ENCODE measurements around a stretch of chr9.

- PRO-cap, 6 experiments: peak in 1 of 6 experiments; most common minus-strand start chr9:14032017 (in 1)
- RAMPAGE, long total RNA, 2 experiments: no peak in any of the 2 experiments
- RRBS: no CpG with 5 or more reads among the region's 2 CpGs
Measured at GRCh38 chr9:14031813-14032305, 282.1 kb downstream of the NFIB start.

- PRO-cap, 6 experiments: no peak in any of the 6 experiments
- RAMPAGE, long total RNA, 2 experiments: no peak in any of the 2 experiments
- RRBS: no CpG with 5 or more reads among the region's 2 CpGs
Measured at GRCh38 chr9:14212829-14213240, 101.1 kb downstream of the NFIB start.

GRCh38 chr9:14245328-14245649, 68.7 kb downstream of the NFIB start:
- PRO-cap, 6 experiments: no peak in any of the 6 experiments
- RAMPAGE, long total RNA, 2 experiments: no peak in any of the 2 experiments
- RRBS: no CpG with 5 or more reads among the region's 4 CpGs

GRCh38 chr9:14281806-14282005, 32.2 kb downstream of the NFIB start:
- PRO-cap, 6 experiments: no peak in any of the 6 experiments
- RAMPAGE, long total RNA, 2 experiments: no peak in any of the 2 experiments
- RRBS: no CpG with 5 or more reads among the region's 3 CpGs

- PRO-cap, 6 experiments: peak in 5 of 6 experiments; most common plus-strand start chr9:14308306 (in 4); most common minus-strand start chr9:14308136 (in 1)
- RAMPAGE, long total RNA, 2 experiments: no peak in any of the 2 experiments
- RRBS: no CpG with 5 or more reads among the region's 9 CpGs
Measured at GRCh38 chr9:14307933-14308364, 6.0 kb downstream of the NFIB start.

GRCh38 chr9:14316453-14316609, 2.4 kb upstream of the NFIB start:
- PRO-cap, 6 experiments: no peak in any of the 6 experiments
- RAMPAGE, long total RNA, 2 experiments: no peak in any of the 2 experiments
- RRBS: 4% methylated on average over 4 of the region's 7 CpGs

DNA sequence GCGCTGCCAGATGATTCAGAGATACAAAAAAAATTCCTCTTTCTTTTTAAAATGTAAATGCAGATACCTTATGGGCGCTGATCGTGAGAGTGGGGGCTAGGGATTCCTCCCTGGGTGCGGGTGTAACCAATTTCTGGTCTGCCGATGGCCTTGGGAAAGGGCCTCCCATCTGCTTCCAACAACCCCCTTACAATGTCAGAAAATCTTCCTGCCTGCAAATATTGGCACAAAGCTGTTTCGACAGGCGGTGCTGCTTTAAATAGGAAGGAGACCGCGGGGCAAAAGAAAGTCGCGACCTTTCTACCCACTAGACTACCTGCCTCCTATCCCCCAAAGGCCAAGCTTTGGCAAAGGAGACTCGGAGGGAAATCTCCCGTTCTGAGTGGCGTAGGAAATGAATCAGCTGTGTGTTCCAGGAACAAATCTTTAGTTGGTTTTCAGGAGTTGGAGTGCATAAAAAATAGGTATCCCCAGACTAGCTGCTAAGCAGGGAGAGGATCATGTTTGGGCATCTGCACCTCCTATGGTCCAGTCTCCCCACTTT, 36.8 kb upstream of the NFIB start:
- PRO-cap, 6 experiments: peak in 3 of 6 experiments; most common plus-strand start position 454 of the sequence (in 2); most common minus-strand start position 325 of the sequence (in 3)
- RAMPAGE, long total RNA, 2 experiments: no peak in any of the 2 experiments
- RRBS: no CpG with 5 or more reads among the region's 14 CpGs

DNA sequence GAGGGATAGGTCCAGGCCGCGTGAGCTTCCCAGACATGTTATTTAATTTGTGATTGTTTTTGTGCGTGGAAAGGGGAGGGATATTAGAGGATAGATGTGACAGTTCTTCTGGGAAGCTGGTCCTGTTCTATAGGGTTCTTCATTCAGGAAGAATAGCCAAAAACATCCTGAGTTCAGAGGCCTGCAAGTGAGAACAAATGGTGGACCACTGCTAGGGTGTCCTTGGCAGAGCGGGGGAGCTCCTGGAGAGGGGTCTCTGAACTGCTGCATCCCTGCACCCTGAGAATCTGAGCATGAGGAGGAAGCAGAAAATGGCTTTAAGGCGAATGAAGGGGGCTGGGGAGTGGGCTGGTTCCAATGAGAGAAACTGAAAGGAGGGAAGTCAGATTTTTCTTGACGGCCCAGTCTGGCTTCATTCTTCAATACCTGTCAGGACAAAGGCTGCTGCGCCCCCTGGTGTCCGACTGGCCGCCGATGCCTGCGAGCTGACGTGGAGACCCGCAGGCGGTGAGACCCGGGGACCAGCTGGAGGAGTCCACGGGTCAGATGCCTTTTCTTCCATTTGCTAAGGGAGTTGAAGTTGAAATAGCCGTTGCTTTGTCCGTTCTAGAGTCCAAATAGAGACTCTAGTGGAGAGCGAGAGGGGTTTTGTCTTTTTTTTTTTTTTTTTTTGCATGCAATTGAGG, 39.4 kb upstream of the NFIB start:
- PRO-cap, 6 experiments: peak in 3 of 6 experiments; most common plus-strand start position 568 of the sequence (in 1); most common minus-strand start position 289 of the sequence (in 3)
- RAMPAGE, long total RNA, 2 experiments: no peak in any of the 2 experiments
- RRBS: no CpG with 5 or more reads among the region's 19 CpGs

GRCh38 chr9:14537438-14537713, 155.9 kb downstream of the ZDHHC21 start:
- PRO-cap, 6 experiments: peak in 1 of 6 experiments; most common minus-strand start chr9:14537641 (in 1)
- RAMPAGE, long total RNA, 2 experiments: no peak in any of the 2 experiments
- RRBS: 82% methylated on average over 3 of the region's 6 CpGs

DNA sequence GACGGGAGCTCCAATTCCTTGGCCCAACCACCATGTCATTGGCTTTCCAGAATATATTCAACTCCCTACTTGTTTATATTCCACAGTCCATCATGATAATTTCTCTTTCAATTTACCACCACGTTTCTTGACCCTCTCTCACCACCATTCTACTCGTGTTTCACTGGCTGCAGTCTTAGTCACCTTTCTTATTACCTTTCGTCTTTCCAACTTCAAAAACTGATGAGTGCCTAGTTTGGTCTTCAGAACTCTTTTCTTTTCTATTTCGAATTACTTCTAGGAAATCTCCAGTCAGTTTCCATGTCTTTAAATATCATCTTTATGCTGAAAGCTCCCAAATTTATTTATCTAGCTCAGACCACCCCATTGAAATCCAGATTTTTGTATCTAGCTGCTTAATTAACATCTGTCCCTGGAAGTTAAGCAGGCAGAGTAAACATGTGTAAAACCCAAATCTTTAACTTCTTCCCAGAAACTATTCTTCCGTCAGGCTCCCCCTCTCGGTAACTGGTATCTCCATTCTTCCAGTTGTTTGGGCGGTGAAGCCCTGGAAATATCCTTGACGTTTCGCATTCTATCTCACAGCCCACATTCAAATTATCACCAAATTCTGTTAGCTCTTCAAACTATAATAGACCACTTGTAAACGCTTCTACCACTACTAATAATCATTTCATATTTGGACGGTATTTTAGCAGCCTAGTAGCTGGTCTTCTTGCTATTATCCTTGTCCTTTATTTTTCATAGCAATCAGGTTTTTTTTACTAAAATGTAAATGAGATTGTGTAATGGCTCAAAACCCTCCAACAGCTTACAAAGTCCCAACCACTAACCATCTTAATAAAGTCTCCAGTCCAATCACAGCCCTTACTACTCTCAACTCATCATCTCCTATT, 45.4 kb downstream of the ZDHHC21 start:
- PRO-cap, 6 experiments: no peak in any of the 6 experiments
- RAMPAGE, long total RNA, 2 experiments: no peak in any of the 2 experiments
- RRBS: no CpG with 5 or more reads among the region's 12 CpGs

GRCh38 chr9:15298762-15300146, 7.8 kb downstream of the TTC39B start:
- PRO-cap, 6 experiments: no peak in any of the 6 experiments
- RAMPAGE, long total RNA, 2 experiments: no peak in any of the 2 experiments
- RRBS: no CpG with 5 or more reads among the region's 9 CpGs

- PRO-cap, 6 experiments: no peak in any of the 6 experiments
- RAMPAGE, long total RNA, 2 experiments: no peak in any of the 2 experiments
- RRBS: no CpG with 5 or more reads among the region's 4 CpGs
Measured at GRCh38 chr9:15478071-15478923, 32.5 kb downstream of the PSIP1 start.

DNA sequence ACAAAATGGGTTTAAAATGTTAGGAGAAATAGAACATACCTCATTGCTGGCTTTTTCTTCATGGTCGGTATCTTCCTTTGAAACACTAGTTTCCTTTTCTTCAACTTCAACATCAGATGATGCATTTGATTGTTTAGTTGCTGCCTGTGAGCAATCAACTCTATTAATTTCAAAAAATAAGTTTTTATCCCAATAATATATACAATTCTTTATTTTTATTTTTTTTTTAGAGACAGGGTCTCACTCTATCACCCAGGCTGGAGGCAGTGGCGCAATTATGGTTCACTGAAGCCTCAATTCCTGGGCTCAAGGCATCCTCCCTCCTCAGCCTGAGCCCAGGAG, 24.0 kb downstream of the PSIP1 start:
- PRO-cap, 6 experiments: no peak in any of the 6 experiments
- RAMPAGE, long total RNA, 2 experiments: no peak in any of the 2 experiments
- RRBS: no CpG with 5 or more reads among the region's 2 CpGs

DNA sequence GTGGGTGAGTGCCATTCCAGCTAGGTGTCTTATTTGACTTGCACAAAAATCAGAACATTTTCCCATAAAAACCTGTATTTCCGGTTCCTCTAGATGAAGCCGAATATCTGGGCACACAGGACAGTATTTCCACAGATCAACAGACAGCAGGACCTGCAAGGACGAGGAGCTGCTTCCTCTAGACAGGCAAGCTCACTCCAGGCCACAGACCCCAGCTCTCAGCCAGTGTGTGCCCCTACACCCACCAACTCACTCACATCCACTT, 588.7 kb downstream of the BNC2 start:
- PRO-cap, 6 experiments: no peak in any of the 6 experiments
- RAMPAGE, long total RNA, 2 experiments: no peak in any of the 2 experiments
- RRBS: no CpG with 5 or more reads among the region's 3 CpGs

DNA sequence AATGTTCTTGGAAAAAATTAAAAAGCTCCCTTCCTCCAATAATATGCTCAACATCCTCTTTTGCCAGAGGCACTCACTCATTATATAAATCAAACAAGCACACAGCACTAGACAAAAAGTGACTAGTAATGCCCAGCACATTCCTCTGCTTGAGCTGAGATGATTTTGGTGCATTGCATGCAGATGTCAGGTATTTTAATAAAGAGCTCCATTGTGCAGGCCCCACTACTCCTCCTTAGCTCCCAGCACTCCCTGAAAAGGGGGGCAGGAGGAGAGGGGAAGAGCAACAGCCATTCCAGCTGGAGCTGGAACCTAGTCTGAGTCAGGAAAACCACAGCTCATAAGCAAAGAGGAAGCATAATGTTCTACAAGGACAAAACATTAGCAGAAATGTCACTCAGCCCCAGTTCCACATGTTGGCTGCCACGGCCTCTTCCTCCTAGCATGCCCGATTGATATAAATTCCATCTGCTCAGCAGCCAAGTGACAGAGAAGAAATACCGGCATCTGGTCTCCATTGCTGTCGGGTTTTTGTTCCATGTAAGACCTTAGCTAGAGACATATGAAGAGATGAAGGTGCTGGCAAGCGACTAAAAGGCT, 348.5 kb downstream of the BNC2 start:
- PRO-cap, 6 experiments: peak in 1 of 6 experiments; most common plus-strand start position 406 of the sequence (in 1)
- RAMPAGE, long total RNA, 2 experiments: no peak in any of the 2 experiments
- RRBS: no CpG with 5 or more reads among the region's 5 CpGs

DNA sequence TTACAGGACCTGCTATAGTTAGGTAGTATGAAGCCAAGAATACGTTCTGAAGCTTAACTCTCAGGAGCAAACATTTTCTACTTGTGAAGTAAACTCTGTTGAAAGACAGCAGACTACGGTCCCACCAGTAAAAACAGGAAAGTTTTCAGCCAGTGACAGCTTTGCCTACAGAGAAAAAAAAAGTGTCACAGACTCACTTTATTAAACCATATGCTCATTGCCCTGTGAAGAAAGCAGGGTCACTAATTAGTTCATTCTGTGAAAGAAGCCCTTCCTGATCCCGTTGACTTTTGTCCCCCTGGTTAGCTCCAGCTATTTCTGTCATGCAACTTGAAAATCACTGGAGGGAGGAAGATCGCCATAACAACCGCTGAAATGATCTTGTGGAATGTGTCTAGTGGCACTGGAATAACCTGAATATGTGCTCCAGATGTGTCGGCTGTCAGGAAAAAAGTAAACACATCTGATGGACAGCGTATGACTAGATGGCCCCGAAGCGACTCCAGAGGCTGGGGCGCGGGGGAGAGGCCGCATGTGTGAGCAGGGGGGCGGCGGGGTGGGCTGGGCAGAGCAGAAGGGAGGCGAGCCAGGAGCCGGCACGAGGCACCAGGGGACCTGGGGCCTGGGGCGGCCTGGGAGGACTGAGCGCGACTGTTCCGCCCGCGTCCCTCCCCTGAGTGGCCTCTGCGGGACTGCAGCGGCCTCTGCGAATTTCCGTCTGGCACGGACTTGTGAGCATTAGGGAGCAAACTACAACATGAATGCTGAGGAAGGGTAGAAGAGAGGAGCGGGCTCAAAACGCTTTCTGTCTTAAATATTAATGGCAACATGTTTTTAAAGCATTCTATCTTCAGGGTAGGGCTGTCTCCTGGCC, 41.8 kb downstream of the BNC2 start:
- PRO-cap, 6 experiments: peak in 3 of 6 experiments; most common minus-strand start position 679 of the sequence (in 3)
- RAMPAGE, long total RNA, 2 experiments: no peak in any of the 2 experiments
- RRBS: no CpG with 5 or more reads among the region's 30 CpGs

DNA sequence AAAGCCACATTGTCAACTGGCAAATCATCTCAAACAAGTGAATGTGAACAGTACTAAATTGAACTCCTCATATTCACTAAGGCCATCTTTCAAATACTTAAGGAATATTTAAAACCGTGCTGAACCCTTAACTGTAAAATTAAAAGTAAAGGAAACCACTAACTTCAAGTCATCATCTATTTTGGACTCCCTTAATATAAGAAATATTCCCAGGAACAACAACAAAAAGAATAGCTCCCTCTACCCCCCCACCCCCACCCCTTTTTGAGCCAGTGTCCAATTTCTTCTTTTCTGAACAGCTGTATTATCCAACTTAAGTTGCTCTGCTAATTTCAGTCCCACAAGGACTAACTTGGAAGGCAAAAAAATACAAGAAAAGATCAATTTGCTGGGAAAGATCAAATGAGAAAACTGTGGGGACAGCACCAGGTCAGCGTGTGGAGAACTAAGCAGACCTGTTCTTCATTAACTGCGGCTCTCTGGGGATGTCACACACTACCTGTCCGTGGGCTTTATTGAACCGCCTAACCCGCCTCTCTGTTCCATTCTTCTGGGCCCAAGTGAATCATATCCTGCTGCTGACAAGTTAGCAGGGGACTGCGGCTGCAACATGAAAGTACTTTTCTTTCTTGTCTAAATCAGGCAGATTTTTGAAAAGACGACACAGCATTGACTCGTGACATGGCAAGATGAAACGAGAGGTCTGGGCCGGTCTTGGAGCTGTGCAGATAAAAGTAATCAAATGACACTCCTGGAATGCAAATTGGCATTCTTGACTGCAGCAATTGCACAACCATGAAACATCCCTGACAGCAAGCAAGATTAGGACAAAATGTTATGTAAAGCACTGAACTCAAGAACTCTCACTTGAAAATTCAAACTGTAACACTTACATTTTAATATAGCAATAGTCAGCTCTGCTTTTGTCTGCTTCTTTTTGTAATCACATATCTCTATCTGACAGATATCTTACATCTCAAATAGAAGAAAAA, 2.7 kb downstream of the BNC2 start:
- PRO-cap, 6 experiments: peak in 1 of 6 experiments; most common minus-strand start position 562 of the sequence (in 1)
- RAMPAGE, long total RNA, 2 experiments: no peak in any of the 2 experiments
- RRBS: no CpG with 5 or more reads among the region's 11 CpGs

- PRO-cap, 6 experiments: no peak in any of the 6 experiments
- RAMPAGE, long total RNA, 2 experiments: no peak in any of the 2 experiments
- RRBS: no CpG with 5 or more reads among the region's 3 CpGs
Measured at GRCh38 chr9:17520780-17520979, 58.2 kb upstream of the SH3GL2 start.

GRCh38 chr9:18383053-18383510, 90.9 kb upstream of the ADAMTSL1 start:
- PRO-cap, 6 experiments: no peak in any of the 6 experiments
- RAMPAGE, long total RNA, 2 experiments: no peak in any of the 2 experiments
- RRBS: no CpG with 5 or more reads among the region's 3 CpGs

- PRO-cap, 6 experiments: no peak in any of the 6 experiments
- RAMPAGE, long total RNA, 2 experiments: no peak in any of the 2 experiments
- RRBS: no CpG with 5 or more reads among the region's 5 CpGs
Measured at GRCh38 chr9:18393707-18394304, 80.1 kb upstream of the ADAMTSL1 start.

All from heart left ventricle (tissue), 7 donors.